ENCODE results near the gene PKN1.

DNA sequence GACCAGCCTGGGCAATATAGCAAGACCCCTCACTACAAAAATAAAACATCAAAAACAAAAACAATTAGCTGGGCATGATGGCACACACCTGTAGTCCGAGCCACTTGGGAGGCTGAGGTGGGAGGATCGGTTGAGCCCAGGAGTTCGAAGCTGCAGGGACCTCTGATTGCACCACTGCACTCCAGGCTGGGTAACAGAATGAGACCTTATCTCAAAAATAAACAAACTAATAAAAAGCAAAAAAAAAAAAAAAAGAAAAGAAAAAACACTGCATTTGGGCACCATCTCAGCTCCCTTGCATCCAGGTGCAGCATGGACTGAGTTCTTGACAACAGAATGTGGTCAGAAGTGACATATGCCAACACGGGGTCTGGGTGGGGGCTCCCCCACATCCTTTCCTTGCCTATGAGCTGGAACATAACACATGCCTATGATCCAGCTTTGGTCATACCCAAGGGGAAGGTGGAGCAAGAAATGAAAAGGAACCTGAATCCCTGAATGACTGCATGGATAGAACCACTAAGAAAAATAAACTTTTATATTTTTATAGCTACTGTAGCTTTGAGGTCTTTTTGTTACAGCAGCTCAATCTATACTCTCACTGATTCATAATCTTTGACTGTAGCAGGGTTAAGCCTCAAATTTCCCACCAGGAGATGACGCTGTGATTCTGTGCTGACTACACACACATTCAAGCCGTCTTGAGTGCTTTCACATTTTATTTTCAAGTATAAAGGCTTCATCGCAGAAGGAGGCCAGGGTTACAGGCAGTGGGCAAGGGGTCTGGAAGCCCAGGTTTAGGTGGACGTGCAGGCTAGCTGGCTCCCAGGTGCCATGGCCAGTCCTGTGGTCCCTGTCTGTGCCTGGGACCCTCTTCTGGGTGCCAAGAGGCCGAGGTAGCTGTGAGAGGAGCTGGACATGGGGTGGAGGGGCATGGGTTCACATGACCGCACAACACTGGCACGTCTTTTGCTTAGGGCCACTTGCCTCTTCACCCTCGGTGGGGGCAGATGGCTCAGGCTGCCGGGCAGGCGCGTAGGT, 8.9 kb downstream of the PALM3 start:
- PRO-cap, 2 experiments, result no peak in any of the 2 experiments

- PRO-cap, 2 experiments, result no peak in any of the 2 experiments
These were observed 1.9 kb upstream of the MISP3 start for GRCh38 chr19:14070660-14071087.

GRCh38 chr19:14089726-14090612, 4.4 kb upstream of the C19orf67 start:
- PRO-cap, 2 experiments, result peak in 1 of 2 experiments; most common minus-strand start chr19:14090482 (in 1)

GRCh38 chr19:14096374-14096827, 10.8 kb upstream of the C19orf67 start:
- PRO-cap, 2 experiments, result no peak in any of the 2 experiments

DNA sequence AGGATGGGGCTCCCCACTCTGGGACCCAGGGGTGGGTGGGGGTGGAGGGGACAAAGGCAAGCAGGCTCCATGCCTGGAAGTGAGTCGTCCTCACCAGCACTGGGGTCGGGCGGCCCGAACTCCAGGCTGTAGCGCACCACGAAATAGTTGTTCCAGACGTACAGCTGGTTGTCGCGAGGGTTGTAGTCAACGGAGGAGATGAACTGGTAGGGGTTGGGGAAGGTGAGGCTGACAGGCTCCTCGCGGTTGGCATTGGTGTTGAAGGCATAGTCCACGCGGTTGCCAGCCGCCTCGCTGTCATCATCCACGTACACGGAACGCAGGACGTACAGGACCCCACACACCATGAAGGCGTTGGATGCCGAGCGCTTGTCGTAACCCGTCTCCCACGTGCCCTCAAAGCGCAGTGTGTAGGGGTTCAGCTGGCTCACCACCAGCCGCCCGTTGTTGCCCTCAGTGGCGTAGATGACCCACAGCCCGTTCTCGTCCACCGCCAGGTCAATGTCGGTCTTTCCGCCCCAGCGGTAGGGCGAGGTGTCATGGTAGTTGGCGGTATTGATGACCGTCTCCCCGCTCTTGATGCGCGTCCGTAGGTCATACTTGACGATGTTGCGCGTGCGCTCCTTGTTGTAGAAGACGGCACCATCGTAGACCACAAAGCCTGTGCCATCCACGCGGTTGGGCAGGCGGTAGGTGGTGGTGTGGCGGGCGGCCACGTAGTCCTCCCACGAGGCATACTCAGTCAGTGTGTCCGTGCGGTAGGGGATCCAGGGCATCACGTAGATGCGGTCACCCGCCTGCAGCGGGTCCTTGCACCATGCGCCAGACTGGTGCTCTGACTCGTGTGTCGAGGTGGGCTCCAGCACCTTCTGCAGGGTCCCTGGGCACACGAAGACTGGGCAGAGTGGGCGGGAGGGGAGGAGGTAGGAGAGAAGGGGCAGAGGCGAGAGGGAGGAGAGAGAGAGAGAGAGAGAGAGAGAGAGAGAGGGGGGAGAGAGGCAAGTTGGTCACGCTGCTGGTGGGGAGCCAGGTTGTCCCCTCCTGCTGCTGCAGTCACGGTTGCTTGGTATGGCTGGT, 26.5 kb upstream of the ASF1B start:
- PRO-cap, 2 experiments, result no peak in any of the 2 experiments

- PRO-cap, 2 experiments, result peak in 2 of 2 experiments; most common minus-strand start chr19:14249444 (in 2)
These were observed 43.4 kb upstream of the ADGRL1 start for GRCh38 chr19:14248904-14250241.

DNA sequence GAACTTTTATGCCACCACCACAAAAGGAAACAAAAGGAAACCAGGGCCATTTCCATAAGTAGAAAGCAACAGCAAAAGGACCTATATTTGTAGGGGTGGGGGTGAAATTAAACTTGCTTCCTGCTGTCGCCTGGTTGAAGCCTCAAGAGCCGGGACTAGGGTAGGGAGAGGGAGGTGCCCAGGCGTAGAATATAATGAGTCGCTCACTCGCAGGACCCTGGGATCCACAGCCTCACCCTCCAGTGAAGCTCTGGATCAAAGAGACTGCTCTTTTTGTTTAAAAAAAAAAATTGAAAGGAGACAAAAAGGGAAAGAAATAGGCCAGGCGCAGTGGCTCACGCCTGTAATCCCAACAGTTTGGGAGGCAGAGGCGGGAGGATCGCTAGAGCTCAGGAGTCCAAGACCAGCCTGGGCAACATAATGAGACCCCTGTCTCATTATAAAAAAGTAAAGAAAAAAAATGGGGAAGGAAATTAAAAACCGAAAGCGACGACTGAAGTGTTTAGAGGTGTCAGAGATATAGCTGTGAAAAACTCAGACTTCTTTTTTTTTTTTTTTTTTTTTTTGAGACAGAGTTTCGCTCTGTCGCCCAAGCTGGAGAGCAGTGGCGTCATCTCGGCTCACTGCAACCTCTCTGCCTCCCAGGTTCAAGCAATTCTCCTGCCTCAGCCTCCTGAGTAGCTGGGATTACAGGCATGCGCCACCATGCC, 10.9 kb upstream of the ADGRE5 start:
- PRO-cap, 2 experiments, result peak in 1 of 2 experiments; most common plus-strand start position 124 of the sequence (in 1)

DNA sequence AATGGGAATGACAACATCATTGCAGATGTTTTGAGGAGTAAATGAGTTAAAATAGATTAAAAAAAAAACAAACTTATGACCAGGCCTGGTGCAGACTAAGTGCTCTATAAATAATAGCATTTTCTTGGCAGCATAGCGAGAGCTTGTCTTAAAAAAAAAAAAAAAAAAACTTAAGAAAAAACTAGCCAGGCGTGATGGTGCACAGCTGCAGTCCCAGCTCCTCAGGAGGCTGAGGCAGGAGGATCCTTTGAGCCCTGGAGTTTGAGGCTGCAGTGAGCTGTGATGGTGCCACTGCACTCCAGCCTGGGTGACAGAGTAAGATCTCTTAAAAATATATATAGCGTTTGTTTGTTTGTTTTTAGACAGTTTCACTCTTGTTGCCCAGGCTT, 1.5 kb upstream of the ADGRE5 start:
- PRO-cap, 2 experiments, result no peak in any of the 2 experiments

- PRO-cap, 2 experiments, result no peak in any of the 2 experiments
These were observed 12.1 kb downstream of the ADGRE5 start for GRCh38 chr19:14393199-14393895.

- PRO-cap, 2 experiments, result no peak in any of the 2 experiments
These were observed 12.4 kb downstream of the DDX39A start for GRCh38 chr19:14406479-14407435.

DNA sequence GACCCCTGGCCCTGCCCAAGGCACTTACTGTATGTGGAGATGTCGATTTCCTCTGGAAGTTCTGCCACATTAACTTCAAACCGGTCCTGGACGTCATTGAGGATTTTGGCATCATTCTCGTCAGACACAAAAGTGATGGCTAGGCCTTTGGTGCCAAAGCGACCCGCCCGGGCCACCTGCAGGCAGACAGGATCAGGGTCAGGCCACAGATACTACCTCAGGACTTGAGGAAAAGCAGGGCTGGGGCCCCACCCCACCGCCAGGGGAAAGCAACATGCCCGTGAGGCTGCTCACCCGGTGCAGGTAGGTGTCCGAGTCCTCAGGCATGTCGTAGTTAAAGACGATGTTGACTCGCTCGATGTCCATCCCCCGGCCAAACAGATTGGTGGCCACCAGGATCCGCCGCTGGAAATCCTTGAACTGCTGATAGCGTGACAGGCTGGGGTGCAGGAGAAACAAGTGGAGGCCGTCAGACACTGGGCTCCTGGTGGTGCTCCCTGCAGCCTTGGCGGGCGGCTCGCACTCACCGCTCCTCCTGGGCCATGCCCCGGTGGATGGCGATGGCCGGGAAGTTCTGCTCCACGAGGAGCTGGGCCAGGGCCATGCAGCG, 10.0 kb downstream of the DDX39A start:
- PRO-cap, 2 experiments, result no peak in any of the 2 experiments

- PRO-cap, 2 experiments, result no peak in any of the 2 experiments
These were observed 9.2 kb downstream of the DDX39A start for GRCh38 chr19:14409619-14410727.

GRCh38 chr19:14432875-14433914, at the start of gene PKN1:
Gene PKN1 (plus strand): TSS chr19:14433306.
- PRO-cap, 2 experiments, result peak in 2 of 2 experiments; most common plus-strand start chr19:14433336 (in 2); most common minus-strand start chr19:14433165 (in 1)

DNA sequence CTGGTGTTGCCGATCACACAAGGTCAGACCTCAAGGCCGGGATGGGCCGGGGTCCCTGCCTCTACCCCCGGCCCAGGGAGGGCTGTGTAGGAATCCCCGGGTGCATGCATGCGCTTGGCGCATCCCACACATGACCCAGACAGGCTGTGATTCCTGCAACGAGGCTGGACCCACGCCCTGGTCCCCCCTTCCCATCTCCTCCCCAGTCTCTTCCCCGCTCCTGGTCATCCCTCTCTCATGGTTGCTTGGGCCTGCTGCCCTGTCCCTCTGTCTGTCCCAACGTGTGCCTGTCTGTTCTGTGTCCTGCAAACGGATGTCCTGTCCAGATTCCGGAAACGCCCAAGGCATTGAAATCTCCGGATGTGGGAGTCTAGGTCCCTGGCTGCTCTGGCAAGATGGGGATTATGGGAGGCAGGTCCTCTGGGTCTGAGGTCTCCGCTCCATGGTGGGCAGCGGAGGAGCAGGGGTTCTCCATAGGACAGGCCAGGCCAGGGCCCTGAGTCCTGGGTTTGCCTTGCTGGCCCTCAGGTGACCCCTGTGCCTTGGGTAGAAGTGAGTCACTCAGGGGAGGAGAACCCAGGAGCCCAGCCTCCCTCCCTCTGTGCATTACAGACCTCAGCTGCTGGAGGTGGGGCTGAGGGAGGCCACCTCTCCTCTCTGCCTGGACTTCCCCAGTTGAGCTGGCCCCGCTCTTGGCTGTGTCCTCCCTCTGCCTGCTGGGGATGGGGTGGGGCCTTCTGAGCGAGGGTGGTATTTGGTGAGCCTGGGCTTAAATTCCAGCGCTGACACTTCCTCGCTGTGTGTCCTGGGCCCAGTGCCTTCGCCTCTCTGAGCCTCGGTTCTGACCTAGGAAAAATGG, 1.8 kb downstream of the PKN1 start:
- PRO-cap, 2 experiments, result no peak in any of the 2 experiments

- PRO-cap, 2 experiments, result no peak in any of the 2 experiments
These were observed 10.2 kb downstream of the PKN1 start for GRCh38 chr19:14443313-14443643.

DNA sequence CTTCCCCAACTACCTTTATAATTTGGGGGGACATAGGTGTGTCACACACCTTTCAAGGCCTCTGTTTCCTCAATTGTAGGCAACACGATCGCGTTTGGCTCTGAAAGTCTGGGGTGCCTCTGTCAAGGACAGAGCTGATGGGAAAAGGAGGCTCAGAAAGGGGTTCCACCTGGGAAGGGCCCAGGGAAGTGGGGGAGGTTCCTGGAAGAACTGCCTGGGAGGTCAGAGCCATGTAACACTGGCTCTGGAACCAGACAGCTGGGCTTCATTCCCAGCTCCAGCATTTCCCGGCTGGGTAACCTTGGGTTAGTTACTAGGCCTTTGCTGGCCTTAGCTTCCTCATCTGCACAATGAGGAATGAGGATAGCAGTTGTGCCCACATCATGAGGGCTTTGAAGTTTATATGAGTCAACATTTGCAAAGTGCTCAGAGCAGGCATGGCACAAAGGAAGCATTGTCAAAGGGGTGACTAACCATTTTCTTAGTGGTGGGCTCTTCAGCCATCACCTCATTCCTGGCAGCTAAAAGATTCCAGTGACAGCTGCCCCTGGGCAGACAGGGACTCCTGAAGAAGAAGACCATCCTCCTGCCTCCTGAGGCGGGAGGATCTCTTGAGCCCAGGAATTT, 1.7 kb upstream of the DNAJB1 start:
- PRO-cap, 2 experiments, result peak in 2 of 2 experiments; most common plus-strand start position 550 of the sequence (in 1); most common minus-strand start position 286 of the sequence (in 2)

- PRO-cap, 2 experiments, result no peak in any of the 2 experiments
These were observed 13.3 kb downstream of the TECR start for GRCh38 chr19:14542391-14543442.

- PRO-cap, 2 experiments, result no peak in any of the 2 experiments
These were observed 20.9 kb downstream of the TECR start for GRCh38 chr19:14550078-14550997.

- PRO-cap, 2 experiments, result peak in 1 of 2 experiments; most common plus-strand start chr19:14759168 (in 1)
These were observed 19.5 kb downstream of the ADGRE2 start for GRCh38 chr19:14758829-14759344.

DNA sequence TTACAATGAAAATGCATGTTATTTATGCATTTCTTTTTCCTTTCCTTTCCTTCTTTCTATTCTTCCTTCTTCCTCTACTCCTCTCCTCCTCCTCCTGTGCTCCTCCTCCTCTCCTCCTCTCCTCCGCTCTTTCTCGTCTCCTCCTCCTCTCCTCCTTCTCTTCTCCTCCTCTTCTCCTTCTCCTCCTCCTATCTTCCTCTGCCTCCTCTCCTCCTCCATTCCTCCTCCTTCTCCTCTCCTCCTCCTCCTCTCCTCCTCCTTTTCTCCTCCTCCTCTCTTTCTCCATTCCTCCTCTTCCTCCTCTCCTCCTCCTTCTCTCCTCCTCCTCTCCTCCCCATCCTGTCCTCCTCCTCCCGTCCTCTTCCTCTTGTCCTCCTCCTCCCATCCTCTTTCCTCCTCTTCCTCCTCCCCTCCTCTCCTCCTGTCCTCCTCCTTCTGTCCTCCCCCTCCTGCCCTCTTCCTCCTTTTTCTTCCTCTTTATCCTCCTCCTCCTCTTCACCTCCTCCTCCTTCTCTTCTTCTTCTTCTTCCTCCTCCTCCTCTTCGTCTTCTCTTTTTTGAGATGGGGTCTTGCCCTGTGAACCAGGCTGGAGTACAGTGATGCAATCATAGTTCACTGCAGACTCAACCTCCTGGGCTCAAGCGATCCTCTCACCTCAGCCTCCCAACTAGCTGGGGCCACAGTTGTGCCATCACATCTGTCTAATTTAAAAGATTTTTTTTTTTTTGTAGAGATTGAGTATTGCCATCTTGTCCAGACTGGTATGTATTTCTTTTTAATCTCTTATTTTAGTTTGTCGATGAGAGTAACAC, 14.6 kb downstream of the ADGRE2 start:
- PRO-cap, 2 experiments, result no peak in any of the 2 experiments